Thoracic aorta (tissue), 1 donor: ENCODE results near the gene SLC22A7.

- RAMPAGE, long total RNA = no peak
Observed at GRCh38 chr6:41953289-41953845, 11.8 kb upstream of the CCND3 start.

GRCh38 chr6:42004112-42004377 lies 46.3 kb upstream of the TAF8 start:
- RAMPAGE, long total RNA = no peak

DNA sequence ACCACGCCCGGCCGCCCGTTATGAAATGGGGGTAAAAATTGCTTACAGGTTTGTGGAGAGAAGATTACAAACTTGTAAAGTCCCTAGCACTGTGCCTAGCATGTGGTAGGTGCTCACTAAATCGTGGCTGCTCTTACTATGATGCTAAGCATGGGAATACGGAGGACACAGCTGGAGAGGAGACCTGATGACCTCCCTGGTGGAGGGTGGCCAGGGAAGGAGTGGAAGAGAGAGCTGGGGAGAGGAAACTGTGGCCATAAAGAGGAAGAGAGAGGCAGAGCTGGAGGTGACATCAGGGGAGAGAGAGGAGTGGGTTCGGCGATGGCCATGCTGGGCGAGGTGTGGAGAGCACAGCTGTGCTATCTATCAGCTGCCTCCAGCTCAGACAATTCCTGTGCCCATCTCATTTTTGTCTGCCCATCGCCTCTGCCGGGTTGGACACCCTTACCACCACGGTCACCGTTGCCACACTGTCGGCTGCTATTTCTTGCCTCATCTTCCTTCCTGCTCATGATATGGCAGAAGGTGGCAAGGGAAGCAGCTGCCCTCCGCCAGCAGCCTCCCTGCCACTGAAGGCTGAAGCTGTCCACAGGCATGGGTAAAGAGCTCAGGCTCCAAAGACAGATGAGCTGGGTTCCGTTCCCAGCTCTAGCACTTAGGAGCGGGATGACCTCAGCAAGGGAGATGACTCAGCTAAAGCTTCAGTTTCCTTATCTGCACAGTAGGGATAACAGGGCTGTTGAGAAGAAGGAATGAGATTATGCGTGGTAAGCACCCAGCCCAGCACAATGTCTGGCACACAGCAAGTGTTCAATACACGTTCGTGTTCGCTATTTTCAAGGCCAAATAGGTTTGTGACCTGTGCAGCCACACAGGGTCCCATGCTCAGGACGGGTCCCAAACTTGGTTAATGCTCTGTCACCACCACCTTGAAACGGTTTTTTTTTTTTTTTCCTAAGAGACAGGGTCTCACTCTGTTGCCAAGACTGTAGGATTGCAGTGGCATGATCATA lies 22.0 kb upstream of the TAF8 start:
- RAMPAGE, long total RNA = no peak

DNA sequence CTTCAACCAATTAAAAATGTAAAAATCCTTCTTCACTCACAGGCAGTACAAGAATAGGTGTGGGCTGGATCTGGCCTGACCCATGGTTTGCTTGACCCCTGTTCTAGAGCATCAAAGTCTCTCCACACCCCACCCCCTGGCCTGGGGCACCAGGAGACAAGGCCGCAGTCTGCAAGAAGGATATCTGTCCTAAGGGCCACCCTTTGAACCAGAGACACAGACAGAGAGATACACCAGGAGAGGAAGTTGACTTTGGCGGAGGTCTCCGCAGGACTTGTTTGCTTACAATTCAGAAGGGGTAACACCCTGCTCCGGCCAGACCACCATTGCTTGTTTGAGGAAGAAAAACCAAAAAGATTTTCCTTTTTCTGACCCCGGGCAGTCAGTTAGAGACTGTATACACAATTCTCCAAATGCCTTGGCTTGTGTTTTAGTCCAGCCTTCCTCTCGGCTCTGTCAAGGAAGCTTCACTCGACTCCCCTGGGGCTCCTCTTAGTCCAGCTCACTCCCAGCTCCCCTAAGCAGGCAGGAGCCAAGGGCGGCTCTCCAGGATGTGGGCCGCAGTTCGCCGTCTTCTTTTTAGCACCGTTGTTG lies 58.4 kb upstream of the MRPS10 start:
- RAMPAGE, long total RNA = no peak

DNA sequence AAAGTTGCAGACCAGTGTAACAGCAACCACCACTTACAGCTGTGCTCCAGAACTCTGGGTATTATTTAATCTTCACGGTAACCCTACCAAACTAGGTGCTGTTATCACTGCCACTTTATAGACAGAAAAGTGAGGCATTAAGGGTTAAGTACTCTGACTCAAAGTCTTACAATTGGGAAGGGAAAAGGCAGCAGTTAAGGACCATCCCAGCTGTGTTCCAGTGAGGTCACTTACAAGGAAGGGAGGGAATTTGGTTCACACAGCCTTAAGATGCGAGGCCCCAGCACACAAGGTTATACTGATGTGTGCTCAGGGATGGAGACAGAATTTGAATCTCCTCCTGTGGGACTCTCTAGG lies 46.7 kb downstream of the TRERF1 start:
- RAMPAGE, long total RNA = no peak

GRCh38 chr6:42547202-42547985 lies 16.4 kb upstream of the UBR2 start:
- RAMPAGE, long total RNA = no peak

GRCh38 chr6:42845243-42845854 lies 34.1 kb upstream of the RPL7L1 start:
- RAMPAGE, long total RNA = no peak

DNA sequence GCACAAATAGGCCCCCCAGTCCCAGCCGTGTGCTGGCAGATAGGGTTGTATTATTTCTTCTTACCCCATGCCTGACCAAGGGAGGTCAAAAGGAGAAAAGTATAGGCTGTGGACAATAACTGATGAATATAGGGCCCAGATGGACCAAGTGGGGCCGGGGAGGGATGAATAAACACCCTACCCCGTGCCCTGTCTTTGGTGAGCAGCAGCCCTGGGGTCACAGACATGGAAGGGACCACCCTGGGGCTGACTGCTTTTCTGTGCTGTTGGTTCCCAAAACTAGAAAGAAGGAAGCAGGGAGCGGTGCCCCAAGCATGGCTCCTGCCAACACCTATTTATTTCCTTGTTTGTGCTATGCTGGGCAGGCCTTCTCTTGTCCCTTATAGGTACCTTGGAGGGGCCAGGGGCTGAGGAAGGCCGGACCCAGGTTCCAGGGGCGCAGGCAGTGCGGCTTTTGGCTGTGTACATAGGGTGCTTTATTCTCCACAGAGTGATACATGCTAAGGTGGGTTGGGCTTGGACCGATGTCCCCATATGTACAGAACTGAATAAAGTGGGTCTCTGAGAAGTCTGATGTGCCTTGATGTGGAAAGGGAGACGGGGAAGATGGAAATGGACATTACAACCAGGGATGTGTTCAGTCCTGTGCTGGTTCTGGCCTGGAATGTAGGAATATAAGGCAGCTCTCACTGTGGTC lies 1.8 kb downstream of the MEA1 start:
- RAMPAGE, long total RNA = no peak

DNA sequence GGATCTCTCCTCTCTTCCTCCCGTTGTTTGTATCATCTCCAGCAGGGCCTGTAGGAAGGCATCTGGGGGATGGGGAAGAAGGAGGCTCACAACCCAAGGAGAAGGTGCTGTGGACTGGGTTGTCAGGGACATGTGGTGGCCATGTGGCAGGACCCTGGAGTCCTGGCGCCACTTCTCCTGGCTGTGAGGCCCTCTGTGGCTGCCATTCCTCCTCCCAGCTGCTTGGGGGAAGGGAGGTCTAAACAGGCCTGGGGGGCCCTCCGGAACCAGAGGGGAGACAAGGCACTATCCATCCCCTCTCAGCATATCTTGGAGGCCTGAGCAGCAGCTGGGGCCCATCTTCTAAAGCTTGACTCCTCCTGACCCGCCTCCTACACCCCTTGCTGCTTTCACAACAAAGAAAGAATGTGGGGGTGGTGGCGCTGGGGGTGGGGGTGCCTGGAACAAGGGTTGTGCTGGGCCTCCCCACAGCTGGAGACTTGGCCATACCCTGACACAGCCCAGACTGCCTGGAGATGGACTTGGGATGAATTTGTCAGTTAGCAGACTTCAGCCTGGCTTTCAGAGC lies 824 bp upstream of the PTK7 start:
- RAMPAGE, long total RNA = no peak

DNA sequence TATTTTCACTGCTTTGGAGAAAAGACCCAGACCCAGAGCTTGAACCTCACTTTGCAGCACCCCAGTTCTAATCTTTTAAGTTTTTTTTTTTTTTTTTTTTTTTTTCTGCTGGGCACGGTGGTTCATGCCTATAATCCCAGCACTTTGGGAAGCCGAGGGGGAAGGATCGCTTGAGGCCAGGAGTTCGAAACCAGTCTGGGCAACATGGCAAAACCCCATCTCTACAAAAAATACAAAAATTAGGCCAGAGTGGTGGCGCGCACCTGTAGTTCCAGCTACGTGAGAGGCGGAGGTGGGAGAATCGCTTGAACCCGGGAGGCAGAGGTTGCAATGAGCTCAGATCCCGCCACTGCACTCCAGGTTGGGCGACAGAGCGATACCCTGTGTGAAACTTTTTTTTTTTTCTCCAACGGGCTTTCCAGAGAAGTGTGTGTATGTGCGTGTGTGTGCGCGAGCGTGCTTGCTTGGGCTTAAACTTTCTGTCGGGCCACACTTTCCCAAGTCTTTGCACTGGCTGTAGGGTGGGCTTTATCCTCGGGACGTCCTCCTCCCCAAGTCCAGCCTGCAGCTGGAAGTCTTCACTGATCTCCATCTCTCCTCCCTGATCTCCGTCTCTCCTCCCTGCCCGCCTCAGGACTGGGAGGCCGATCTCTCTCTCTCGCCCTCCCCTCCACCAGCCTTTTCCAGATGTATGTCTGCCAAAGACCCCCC lies 1.0 kb upstream of the SRF start:
- RAMPAGE, long total RNA = no peak

DNA sequence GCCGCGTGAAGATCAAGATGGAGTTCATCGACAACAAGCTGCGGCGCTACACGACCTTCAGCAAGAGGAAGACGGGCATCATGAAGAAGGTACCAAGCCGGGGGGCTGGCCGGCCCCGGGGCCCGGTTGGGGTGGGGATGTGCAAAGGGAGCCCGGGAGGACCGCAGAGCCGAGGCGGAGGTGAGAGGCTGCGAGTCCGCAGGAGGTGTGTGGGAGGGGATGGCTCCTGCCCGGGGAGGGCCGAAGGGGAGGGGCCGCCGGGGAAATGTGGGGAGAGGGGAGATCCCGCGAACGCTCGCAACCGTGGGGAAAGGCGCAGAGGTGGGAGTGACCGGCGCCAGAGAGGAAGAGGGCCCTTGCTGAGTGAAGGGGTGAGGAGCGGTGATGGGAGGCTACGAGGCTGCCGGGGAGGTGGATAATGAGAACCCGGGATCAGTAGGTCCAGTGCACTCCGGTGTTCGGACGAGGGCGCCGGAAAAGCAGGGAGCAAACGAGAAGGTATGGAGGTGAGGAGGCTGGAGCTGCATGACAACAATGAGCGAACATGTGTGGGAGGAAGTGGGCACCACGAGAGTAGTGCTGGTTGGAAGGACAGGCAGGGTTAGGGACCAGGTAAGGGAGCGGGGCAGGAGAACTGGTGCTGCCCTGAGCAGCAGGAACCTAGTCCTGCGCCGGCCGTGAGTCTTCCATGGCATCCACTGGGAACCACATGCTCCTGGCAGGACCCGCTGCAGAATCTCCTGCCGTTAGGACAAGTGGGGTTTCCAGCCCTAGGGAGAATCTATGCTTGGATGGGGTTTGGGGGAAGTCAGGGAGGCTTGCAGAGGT lies 1.2 kb downstream of the SRF start:
- RAMPAGE, long total RNA = start-site peak on the plus strand centred at position 293 of the sequence, 95 bp wide, 17 reads; start-site peak on the plus strand centred at position 643 of the sequence, 97 bp wide, 5 reads

DNA sequence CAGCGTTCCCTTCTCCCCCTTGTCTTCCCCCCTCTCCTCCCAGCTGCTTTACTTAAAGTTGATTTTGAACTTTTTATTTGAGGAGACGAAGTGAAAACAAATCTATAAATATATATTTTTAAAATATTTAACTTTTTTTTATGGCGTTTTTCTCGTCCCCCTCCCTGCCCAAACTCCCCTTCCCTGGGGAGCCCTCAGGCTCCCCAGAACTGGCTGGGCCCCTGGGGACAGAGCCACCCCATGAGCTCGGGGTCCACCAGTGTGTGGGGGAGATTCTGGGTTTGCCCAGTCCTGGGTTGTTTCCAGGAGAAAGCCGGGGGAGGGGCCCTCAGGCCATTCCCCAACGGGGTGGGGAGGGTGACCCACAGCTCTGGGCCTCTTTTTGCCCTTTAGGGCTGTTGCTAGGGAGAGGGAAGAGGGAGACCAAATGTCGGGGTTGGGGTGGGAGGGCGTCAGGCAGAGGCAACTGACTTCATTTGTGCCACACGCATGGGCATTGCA lies 2.1 kb upstream of the CUL9 start:
- RAMPAGE, long total RNA = start-site peak on the plus strand centred at position 251 of the sequence, 192 bp wide, 20 reads

DNA sequence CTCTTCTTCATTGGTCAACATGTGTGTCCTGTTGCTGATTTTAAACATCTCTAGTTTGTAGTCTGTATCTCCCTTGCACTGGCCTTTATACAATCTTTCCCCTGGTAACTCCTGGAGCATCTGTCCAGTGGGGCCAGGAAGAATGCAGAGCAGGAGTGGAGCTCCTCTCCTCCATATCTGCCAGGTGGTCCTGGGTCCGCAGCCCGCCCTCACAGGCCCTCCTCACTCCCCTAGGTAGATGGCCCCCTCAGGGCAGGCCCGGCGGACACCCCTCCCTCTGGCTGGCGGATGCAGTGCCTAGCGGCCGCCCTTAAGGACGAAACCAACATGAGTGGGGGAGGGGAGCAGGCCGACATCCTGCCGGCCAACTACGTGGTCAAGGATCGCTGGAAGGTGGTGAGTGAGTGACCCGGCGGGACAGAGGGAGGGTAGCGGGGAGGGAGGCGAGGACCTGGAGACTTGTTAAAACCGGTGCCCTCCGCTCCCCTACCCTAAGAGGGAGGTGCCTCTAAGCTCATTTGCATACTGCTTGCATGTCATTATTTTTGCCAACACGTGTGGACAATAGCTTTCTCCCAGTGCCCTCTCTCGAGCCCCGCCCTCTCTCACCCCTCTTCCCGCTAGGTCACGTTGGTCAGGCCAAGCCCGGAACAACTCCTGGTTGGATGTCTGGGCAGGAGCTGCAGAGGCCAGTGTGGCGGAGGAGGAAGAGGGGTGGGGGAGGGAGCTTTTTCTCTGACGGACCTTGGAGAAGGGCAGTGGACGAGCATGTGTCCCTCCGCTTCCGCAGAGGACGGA lies 3.3 kb downstream of the TTBK1 start:
- RAMPAGE, long total RNA = no peak

DNA sequence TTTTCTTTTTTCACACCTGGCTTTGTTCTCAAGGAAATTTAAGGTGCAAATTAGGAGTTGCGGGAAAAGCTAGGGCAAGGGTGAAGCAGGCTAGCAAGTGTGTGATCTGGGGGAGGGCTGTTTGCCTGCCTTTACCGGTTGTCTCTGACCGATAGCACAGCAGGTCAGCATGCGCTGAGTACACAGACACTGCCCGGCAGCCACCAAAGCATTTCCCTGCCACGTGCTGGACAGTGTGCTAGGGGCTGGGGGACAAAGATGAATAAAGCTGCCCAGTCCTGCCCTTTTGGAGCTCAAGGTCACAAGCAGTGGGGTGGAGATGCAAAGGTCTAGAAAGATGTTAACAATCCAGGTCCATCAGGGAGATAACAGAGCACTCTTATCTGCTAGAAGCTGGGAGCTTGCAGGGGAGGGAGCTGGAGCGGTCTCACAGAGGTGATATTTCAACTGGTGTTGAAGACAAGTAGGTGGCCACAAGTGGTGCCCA lies 24.4 kb downstream of the TTBK1 start:
- RAMPAGE, long total RNA = no peak

DNA sequence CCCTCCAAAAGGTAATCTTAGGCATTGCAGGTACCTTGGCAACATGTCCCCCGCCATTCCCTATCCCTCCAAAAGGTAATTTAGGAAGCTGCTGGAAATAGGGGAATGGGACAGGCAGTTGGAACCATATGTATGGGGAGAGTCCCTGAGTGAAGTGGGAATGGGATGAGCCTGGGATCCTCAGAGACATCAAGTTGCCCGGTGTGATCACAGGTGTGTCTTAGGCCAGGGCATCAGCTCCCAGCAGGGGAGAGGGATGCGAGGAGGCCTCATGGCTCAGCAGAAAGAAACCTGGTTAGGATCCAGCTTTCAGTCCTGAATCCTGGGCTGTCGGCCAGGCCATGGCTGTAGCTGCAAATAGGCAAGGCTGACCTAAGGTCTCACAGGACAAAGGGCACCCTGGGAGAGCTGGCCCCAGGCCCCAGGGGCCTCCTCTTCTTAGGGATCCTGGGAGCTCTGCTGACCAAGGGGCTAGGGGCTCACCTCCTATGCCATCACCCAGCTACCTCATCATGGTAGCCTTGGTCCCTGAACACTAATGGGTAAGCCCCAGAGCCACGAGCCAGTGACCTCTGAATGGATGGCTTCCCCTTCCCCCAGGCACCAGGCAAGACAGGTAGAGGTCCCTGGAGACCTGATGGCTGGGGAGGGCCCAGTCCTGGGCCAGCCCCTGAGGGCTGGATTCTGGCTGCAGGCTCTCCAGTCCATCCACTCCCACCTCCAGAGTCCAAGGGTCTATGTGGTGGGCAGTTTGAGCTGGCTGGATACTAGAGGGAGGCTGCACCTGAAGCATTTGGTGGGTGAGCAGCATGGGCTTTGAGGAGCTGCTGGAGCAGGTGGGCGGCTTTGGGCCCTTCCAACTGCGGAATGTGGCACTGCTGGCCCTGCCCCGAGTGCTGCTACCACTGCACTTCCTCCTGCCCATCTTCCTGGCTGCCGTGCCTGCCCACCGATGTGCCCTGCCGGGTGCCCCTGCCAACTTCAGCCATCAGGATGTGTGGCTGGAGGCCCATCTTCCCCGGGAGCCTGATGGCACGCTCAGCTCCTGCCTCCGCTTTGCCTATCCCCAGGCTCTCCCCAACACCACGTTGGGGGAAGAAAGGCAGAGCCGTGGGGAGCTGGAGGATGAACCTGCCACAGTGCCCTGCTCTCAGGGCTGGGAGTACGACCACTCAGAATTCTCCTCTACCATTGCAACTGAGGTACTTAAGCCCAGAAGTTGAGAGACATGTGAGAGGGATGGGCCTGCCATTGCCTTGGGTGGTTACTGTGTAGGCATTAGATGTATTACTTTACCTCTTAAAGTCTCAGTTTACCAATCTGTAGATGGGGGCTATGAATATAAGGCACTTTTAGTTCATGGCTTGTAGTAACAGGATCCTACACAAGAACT lies at the start of gene SLC22A7:
TSS of gene SLC22A7 (plus strand) at position 711 of the 1,393 bp plus-strand sequence.
- RAMPAGE, long total RNA = no peak

DNA sequence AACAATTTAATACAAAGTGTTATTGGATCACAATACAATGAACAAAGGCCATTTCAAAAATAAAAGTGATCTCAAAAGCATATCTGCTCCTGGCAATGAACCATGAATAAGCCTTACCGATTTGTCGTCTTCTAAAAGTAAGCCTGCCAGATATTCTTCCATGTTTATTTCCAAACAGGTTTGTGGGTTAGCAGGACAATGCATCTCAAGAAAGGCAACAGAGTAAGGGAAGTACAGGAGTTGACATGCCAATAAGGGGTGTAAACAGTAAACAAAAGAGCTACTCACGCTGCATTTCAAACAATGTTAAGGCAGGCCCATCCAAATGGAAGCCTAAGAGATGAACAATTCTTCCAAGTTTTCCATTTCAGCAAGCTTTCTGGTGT lies 27.7 kb upstream of the CRIP3 start:
- RAMPAGE, long total RNA = no peak

DNA sequence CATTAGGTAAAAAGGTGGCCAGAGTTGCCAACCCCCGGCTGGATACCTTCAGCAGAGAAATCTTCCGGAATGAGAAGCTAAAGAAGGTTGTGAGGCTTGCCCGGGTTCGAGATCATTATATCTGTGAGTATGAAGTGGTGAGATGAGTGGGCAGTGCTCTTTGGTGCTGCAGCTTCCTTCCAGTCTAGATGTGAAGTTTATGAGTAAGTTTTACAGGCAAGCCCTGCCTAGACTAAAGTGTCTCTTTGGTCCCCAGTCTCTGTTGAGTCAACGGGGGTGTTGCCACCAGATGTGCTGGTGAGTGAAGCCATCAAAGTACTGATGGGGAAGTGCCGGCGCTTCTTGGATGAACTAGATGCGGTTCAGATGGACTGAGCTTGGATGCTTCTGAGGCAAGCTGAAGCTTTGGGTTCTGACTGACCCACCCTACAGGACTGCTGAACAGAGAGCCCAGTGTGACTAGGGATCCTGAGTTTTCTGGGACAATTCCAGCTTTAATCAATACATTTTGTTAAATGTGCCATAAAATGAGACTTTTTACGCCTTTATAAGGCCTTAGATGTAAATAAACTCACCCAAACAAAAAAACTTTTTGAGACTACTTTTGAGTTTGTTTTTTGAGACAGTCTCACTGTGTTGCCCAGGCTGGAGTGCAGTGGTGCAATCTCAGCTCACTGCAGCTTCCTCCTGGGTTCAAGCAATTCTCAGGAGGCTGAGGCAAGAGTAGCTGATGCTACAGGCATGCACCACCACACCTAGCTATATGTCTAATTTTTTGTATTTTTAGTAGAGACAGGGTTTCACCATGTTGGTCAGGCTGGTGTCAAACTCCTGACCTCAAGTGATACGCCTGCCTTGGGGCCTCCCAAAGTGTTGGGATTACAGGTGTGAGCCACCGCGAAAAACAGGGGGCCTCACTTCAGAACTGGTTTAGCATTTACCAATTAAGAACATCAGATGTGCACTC lies 4.3 kb downstream of the POLR1C start:
- RAMPAGE, long total RNA = no peak

DNA sequence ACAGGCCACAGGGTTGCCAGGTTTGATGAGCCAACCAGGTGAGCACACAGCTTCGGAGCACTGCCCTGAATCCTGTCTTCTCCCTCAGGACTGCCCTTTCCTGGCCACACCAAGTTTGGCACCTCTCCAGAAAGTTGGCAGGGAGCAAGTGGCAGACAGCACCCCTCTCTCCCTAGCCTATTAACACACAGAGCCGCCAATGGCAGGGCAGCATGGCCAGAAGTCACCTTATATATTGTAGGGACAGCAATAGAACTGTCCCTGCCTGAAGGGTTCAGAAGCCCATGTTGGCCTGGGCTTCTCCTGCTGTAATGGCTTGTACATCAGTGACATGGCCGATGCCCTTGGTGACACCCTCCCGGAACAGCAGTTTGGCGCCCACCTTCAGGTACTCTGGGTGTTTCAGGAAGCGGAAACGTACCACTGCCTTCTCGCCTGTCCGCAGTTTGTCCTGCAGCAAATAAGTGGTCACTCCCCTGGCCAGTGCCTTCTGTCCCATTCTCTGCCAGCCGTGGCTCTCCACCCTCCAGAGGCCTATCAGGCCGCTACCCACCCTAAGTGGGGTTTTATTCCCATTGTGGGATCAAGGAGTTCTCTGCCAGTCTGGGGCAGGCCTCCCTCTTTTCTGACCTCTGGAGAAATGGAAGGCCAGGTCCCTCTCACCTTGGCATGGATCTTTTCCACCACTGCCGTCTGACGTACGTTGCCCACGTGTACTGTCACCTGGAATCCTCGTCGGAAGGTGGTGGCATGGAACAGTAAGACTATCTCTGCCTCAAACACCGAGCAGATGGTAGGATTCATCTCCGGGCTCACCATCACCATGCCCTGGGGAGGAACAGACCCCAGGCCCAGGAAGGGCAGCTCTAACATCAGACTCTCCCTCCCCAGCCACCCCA lies 7.5 kb downstream of the GTPBP2 start:
- RAMPAGE, long total RNA = no peak

GRCh38 chr6:43629322-43629844 lies 319 bp upstream of the GTPBP2 start:
- RAMPAGE, long total RNA = no peak

DNA sequence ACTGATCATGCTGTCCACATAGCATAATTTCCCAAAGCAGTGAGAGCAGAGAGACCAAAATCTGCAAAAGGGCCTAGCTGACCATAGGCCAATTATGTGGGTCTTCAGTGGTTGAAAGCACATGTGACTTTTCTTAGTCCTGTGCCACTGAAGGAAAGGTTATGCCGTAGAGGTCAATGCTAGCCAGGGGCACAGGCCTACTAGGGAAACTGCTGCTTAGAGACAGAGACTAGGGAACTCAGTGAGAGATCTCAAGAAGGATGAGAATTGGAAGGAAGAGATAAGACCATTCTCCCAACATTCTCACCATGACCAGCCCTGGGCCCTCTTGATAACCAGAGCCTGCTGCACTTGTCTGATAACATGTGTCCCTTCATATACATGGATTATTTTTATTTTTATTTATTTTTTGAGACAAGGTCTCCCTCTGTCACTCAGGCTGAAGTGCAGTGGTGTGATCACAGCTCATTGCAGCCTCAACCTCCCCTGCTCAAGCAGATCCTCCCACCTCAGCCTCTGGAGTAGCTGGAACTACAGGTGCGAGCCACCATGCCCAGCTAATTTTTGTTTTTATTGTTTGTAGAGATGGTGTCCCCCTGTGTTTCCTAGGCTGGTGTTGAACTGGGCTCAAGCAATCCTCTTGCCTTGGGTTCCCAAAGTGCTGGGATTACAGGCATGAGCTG lies 2.2 kb upstream of the GTPBP2 start:
- RAMPAGE, long total RNA = no peak